ENCODE measurements around the gene UCK1.

DNA sequence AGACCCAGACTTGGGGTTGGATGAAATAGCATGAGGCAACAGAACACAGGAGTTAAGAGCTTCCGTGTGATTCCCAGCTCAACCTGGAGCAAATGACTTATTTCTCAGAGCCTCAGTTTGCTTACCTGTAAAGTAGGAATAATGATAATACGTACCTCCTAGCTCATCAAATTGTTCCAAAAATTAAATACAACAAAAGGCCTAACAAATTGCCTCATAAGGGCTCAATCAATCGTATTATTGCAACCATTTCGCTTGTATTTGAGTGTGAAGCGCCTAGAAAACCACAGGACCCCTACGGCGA is 564 bp upstream of the GPR107 start:
- PRO-cap = no peak

GRCh38 chr9:130199945-130200687 is 27.9 kb downstream of the NCS1 start:
- PRO-cap = no peak

GRCh38 chr9:130327497-130328148 is 62.1 kb downstream of the HMCN2 start:
- PRO-cap = no peak

GRCh38 chr9:130427888-130428786 is 16.6 kb upstream of the ASS1 start:
- PRO-cap = no peak

DNA sequence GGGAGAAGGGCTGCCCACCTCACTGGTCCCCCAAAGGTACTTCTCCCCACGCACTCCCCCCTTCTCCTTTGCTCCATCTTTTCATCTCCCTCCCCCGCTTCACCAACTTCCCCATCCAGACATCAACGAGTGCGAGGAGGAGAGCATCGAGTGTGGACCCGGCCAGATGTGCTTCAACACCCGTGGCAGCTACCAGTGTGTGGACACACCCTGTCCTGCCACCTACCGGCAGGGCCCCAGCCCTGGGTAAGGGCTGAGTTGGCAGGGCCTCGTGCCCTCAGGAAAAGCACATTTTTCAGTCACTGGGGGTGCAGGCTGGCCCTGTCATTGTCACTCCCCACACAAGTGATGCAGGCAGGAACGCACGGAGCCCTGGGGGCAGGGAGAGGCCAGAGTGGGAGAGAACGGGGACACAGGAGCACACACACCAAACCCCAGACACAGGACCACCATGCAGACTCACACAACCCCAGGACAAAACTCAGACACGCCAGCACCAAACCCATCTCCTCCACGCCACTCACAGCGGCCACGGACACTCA is 12.4 kb upstream of the ASS1 start:
- PRO-cap = no peak

DNA sequence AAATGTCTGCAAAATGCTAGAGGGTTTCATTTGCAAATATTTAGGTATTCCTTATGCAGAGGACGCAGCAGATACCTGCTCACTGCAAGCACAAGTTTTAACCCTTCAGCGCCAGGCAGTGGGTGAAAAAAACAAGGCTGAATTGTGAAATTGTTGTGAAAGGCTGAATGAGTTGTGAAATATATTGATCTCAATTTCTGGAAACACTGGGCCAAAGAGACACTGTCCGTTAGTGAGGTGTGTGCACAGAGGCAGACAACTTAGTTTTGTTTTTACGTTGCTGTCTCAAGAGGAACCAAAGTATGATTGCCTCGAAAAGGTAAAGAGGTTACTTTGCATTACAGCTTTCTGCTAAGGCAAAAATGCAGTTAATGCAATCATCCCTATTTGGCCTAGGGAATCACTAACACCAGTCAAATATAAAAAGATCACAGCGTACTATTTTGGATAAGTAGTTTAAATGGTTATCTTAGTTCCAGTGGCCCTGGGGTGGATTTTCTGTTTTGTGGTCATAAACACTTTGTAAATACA is 18.9 kb downstream of the FUBP3 start:
- PRO-cap = no peak

DNA sequence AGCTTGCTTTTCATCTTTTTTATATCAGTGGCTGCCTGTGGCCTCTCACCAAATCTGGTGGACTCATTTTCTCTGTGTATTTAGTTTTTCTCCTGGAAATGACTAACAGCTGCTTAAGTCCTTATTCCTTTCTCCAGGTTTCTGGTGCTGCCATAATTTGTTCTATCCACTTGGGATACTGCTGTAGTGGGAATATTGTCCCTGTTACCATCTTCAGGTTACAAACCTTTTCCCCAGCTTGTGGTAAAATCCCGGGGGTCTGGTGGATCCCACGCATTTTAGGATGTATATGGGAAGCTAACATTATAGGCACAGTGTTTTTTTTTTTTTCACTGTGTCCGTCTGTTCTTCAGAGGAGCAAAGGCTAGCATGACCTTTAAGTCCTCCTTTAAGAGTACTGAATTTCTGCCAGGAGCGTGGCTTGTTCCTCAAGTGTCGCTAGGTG is 38.9 kb downstream of the EXOSC2 start:
- PRO-cap = no peak

- PRO-cap = no peak
Measured at GRCh38 chr9:130838606-130839453, 3.8 kb downstream of the ABL1 start.

DNA sequence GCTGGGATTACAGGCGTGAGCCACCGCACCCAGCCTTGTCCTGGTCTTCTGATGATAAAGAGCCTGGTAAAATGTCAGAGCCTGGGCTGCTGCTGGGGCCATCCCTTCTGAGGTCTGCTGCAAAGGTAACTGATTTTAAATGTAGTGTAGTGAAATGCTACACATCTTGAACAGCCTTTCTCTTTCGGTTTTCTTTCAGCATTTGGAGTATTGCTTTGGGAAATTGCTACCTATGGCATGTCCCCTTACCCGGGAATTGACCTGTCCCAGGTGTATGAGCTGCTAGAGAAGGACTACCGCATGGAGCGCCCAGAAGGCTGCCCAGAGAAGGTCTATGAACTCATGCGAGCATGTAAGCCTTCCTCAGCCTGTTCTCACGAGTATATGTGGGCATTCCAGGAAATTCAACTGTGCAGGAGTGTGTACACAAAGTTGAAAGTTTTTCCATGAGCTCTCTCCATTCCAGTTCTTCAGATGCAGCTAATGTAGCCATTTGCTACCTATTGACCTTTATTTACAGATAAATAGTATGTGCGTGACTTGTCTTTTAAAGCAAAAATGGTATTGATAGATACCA is 18.3 kb downstream of the QRFP start:
- PRO-cap = no peak

DNA sequence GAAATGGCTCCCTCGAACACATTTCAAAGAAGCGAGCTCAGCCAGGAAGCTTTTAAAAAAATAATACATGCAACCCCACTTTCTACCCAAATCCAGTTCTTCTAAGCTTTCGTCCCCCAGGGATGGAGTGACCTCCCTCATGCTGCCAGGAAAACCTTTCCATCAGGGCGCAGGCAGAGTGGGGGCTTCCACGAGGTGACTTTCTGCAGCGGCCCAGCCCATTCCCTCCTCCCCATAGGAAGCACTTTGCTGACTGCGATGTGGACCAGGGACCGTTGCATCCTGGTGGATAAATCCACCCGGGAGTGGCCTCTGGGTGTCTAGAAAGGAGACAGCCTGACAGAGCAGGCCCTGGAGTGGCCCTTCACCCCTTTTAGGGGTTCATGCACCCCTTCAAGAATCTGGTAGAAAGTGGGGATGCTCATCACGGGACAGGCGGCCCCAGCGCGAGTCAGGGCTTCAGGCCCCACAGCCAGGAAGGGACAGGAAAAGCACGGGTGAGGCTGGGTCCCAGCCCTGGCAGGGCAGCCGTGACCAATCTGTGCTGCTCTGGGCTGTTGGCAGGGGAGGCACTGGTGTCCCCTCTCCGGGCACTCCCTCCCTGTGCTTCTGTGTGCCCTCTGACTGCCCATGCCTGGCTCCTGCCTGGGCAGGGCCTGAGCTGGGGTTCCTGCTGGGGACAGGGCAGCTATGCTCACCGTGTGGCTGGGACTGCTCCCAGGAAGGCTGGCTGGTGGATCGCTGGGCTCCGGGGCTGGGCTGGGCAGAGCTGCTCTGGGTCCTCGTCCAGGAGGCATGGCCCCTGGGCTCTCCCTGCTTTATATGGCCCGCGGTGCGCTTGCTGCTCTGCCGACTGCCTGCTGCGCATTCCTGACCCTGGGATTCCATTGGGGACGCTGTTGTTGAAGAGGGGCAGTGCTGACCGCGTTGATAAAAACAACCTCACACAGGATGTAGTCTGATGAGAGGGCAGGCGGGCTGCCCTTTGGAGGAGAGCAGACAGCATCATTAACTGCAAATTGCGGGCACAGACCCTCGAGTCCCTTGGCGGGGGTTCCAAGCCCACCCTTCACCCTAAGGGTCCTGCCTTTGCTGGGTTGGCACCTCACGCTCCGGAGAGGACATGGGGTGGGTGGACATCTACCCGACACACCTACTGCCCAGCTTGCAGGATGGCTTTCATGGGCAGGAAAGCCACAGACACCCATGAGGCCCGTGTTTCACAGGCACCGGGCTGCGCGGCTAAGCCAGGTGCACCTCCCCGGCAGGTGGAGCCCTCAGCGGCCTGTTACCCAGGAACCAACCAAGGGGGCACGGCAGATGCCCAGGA is 1.1 kb downstream of the QRFP start:
- PRO-cap = no peak

- PRO-cap = no peak
Measured at GRCh38 chr9:130896491-130896737, 198 bp downstream of the QRFP start.

DNA sequence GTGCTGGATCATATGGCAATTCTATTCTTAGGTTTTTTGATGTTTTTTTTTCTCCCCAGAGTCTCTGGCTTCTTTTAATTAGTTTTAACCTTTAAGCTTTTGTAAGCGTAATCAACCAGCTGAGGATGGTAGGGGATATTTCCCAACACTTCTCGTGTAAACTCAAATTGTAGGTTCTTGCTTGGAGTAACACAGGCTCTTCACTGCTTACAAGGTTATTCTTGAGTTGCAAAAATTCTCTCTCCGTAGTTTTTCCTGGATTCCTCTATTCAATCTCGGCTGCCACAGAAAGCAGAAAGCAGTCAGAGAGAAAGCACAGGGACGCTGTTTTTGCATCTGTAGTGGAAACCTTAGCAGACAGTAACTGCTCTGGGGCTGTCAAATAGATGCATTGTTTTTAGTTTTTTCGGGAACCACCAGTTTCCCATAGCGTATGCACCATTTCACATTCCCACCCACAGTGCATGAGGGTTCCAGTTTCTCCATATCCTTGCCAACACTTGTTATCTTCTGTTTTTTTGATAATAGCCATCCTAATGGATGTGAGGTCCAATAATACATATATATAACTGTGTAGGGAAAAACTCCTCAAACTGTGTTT is 12.0 kb downstream of the LAMC3 start:
- PRO-cap = no peak

GRCh38 chr9:131085216-131085642 is 11.1 kb upstream of the AIF1L start:
- PRO-cap = no peak

GRCh38 chr9:131398123-131398893 is 4.4 kb downstream of the PRRC2B start:
- PRO-cap = no peak

DNA sequence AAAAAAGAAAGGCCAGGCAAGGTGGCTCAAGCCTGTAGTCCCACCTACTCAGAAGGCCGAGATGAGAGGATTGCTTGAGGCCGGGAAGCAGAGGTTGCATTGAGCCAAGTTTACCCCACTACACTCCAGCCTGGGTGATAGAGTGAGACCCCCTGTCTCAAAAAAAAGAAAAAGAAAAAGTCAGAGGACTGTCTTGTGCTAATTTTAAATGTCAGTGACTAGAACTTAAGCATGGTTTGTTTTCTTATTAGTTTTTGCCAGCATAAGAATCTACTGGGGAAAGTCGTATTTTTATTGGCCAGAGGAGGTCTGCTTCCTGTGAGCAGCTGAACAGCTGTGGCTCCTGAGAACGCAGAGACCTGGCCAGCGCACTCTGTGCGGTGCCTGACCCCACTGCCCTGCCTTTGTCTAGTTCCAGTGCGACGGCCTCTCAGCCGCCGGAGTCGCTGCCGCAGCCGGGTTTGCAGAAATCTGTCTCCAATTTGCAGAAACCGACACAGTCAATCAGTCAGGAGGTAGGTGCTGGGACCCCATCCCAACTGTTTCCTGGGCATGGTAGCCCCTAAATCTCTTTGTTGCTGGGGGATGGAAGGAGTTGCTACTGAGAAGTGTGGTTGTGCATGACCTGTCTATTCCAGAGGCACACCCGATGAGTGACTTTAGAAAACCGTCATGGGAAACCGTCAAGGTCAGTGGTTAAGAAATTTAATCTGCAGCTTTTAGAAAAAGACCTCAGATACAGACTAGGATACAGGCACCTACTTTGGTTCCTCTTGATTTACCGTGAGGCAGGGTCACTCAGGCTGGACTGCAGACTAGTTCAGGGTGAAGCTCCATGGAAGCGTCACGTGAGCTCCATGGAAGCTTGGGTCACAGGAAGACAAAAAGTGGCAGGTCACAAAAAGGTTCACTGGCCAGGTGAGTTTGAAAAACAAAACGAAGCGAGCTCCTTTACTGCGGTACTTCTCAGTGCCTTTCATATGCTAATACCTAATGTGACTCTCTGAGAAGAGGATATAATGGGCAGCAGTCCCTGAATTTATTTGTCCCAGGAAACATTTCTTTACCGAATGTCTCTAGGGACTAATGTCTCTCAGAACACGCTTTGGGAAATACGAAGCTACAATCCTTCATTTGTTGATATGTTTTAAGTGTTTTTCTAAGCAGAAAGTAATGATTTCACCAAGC is 42.7 kb downstream of the PRRC2B start:
- PRO-cap = no peak

GRCh38 chr9:131478226-131478815 is 24.4 kb upstream of the POMT1 start:
- PRO-cap = no peak

DNA sequence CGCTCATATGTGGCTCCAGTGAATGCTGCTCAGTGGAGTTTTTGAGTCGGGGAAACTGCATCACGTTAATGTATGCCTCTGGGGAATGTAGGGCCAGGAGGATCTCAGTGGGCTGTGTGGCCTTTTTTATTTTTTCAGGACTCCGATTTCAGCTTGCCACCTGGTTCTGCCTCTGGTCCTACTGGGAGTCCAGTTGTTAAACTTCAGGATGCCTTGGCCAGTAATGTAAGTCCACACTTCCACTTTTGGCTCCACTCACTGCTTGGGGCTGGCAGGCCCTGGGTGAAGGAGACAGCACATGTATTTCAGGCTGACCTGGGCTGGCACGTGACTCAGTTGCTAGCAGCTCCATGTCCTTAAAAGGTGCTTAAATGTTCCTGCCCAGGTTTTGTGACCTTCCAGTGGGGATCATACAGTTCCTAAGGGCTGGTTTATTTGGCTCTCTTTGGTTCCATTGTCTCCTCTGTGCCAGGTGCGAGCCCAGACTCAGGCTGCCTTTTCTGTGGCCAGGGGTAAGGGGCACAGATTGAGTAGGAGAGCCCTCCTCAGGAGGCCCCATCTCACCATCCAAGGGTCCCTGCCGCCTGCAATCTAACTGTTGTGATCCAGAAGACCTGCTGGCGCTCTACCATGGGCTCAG is 19.4 kb upstream of the POMT1 start:
- PRO-cap = no peak

DNA sequence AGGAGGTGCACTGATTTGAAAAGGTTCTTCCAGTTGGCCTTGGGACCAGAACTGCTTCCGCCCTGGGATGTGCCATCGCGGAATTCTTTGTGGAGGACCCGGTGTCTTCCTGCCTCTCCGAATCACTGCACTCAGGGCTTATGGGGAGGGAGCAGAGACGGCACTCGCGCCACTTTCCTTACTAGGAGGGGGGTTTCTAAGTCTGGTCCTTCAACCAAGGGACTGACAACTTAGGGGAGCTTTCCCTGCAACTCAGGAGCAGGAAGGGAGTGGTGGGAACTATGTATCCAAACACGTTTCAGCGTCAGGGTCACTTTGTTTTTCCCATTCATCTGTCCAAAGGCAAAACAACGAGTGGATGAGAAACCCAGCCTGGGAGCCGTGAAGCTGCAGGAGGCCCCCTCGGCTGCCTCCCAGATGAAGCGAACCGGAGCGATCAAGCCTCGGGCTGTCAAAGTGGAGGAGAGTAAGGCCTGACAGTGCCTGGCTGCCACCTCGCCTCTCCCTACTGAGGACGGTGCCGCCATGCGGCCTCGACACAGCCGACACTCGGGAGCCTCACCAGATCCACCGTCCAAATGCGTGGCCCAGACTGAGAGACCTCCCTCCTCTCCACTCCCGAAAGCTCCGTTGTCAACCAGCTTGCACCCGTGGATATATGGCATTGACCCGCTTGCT is 7.2 kb upstream of the POMT1 start:
- PRO-cap = no peak

GRCh38 chr9:131499685-131500342 is 2.9 kb upstream of the POMT1 start:
- PRO-cap = no peak

GRCh38 chr9:131530899-131531858 is at the start of gene UCK1:
Gene UCK1, minus strand, starts transcription at chr9:131531263.
- PRO-cap = bidirectional peak, plus-strand start at chr9:131531396, minus-strand start at chr9:131531253

Data from ileum (tissue), 1 donor.